ENCODE measurements around a stretch of chr1.

- PRO-cap: no peak
- RAMPAGE, long total RNA, 3 experiments: no peak in any of the 3 experiments
These were observed 151.5 kb downstream of the DISC1 start for GRCh38 chr1:231777799-231778711.

GRCh38 chr1:232415421-232415847, 214.5 kb downstream of the SIPA1L2 start:
- PRO-cap: no peak
- RAMPAGE, long total RNA, 3 experiments: no peak in any of the 3 experiments

GRCh38 chr1:232631152-232631651, 1.3 kb upstream of the SIPA1L2 start:
- PRO-cap: no peak
- RAMPAGE, long total RNA, 3 experiments: no peak in any of the 3 experiments

DNA sequence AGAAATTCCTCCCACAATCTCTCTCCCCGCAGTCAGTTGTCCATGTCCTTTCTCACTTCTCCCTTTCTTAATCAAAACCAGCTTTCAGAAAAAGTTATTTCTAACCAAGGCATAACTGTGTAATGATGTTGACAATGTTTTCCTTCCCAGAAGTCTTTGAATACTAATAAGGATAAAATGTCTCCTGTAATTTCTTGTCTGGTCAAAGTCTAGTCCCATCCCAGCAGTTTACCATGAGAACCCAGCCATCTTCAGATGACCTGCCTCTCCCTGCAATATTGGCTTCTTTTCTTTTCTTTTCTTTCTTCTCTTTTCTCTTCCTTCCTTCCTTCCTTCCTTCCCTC, 60.7 kb upstream of the SIPA1L2 start:
- PRO-cap: no peak
- RAMPAGE, long total RNA, 3 experiments: no peak in any of the 3 experiments

GRCh38 chr1:232900895-232901399, 49.5 kb upstream of the NTPCR start:
- PRO-cap: no peak
- RAMPAGE, long total RNA, 3 experiments: no peak in any of the 3 experiments

- PRO-cap: no peak
- RAMPAGE, long total RNA, 3 experiments: no peak in any of the 3 experiments
These were observed 479 bp downstream of the NTPCR start for GRCh38 chr1:232950952-232951228.

GRCh38 chr1:232982139-232983068, 32.0 kb downstream of the NTPCR start:
- PRO-cap: no peak
- RAMPAGE, long total RNA, 3 experiments: no peak in any of the 3 experiments

GRCh38 chr1:233657214-233658217, 43.6 kb downstream of the KCNK1 start:
- PRO-cap: no peak
- RAMPAGE, long total RNA, 3 experiments: no peak in any of the 3 experiments

DNA sequence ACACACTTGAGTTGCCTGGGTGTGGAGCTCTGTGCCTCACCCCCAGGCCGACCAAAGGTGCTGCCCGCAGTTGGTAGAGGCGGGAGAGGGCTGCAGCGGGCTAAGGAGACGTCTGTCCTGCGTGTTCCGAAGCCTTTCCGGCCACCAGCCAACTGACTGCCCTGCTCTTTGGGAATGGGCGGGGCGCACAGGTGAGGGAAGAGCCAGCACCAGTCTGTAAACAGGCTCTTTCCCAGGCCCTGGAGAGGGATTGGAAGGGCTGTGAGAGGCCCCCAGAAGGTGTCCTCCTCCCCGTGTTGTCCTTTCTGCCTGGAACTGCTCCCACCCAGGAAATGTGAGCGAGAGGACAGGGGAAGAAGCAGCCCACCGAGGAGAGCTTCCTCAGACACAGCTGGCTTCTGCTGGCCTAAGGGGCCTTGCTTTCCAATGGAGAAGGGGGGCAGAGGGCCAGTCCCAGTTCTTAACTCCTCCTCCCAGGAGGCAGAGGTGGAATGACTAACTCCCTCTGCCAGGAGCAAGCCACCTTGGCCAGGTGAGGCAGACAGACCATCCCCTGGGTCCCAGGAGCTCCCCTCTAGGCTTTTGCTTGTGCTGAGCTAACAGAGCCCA, 158.2 kb upstream of the COA6 start:
- PRO-cap: no peak
- RAMPAGE, long total RNA, 3 experiments: no peak in any of the 3 experiments

DNA sequence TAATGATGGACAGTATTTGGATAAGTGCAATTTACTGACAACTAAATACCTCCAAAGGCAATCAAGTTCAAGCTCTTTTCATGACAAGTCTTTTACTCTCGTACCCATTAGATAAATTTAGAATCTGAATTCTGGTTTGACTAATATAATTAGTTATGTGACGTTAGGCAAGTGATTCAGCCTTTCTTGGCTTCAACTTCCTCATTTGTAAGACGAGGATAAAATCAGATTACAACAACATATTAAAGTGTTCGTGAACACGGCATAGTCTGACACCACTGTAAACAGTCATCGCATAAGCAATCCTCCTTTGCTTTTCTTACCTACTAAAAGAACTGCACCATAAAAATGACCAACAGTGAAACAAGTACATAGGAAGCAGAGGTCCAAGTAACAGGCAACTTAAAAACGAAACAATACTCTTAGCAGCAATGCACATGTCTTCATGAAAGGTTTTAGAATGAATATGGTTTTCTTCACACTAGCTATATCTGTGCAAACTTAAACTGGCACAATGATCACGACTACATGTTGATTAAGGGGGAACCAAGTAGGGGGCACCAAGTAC, 25.7 kb downstream of the COA6 start:
- PRO-cap: no peak
- RAMPAGE, long total RNA, 3 experiments: no peak in any of the 3 experiments

- PRO-cap: bidirectional peak, plus-strand start at chr1:234532824, minus-strand start at chr1:234532529
- RAMPAGE, long total RNA, 3 experiments: no peak in any of the 3 experiments
These were observed 53.5 kb upstream of the TARBP1 start for GRCh38 chr1:234532384-234533051.

DNA sequence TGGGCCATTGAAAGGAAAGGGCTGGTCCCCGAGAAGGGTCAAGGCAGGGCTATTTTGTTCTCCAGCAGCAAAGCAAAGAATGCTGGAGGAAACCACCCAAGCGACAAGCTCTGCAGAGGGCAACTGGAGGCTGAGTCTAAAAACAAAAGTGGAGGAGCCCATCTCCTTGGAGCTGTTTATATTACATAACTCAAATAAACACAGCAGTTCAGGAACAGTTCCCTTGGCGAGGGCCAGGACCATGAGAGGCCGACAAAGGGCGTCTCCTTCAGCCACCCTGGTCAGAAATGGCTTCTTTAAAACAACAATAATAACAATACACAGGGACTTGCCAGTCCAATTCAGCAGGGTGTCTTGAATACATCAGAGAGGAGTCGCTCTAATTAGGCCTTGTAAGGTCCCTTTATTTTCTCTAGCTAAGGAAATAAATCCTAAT, 56.8 kb upstream of the TARBP1 start:
- PRO-cap: bidirectional peak, plus-strand start at position 214 of the sequence, minus-strand start at position 138 of the sequence
- RAMPAGE, long total RNA, 3 experiments: no peak in any of the 3 experiments

- PRO-cap: no peak
- RAMPAGE, long total RNA, 3 experiments: no peak in any of the 3 experiments
These were observed 57.7 kb upstream of the TARBP1 start for GRCh38 chr1:234536534-234537165.

DNA sequence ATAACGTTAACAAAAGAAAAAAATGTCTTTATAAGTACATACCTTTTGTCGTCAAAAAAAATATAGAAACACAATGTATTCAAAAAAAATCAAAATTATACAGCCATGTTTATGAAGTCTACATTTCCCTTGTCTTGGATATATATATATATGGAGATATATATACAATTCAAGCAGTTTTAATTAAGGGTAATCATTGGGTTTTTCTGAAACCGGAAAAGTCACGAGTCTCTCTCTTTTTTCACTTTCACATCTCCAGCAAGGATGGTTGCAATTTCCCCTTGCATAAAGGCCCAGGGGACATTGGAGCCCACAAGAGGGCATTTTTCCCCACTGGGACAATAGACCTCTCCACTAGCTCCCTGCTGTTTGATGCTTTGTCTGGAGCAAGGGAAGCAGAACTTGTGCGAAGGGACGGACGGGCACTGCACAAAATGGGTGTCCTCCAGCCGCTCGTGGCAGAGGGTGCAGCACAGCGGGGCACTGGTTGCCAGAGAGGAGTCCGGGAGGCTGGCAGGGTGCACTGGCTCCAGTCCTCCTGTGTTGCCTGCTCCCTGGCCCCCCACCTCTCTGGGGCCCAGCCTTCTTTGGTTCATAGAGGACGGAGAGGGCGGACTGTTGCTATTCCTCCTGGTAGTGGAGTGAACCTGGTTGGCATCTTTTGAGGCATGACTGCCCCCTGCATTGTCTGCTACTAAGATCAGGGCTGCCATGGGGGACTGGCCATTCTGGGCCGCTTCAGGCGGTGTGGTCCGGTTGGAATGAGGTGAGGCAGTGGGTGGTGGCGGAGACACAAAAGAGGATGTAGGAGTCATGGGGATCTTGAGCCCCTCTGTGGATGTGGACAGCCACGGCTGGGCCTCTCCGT, 2.8 kb downstream of the IRF2BP2 start:
- PRO-cap: no peak
- RAMPAGE, long total RNA, 3 experiments: no peak in any of the 3 experiments

GRCh38 chr1:234610244-234610665, 277 bp upstream of the IRF2BP2 start:
- PRO-cap: bidirectional peak, plus-strand start at chr1:234610275, minus-strand start at chr1:234610176
- RAMPAGE, long total RNA, 3 experiments: no peak in any of the 3 experiments

- PRO-cap: no peak
- RAMPAGE, long total RNA, 3 experiments: no peak in any of the 3 experiments
These were observed 9.8 kb upstream of the IRF2BP2 start for GRCh38 chr1:234619648-234620263.

GRCh38 chr1:234620301-234620593, 10.3 kb upstream of the IRF2BP2 start:
- PRO-cap: no peak
- RAMPAGE, long total RNA, 3 experiments: no peak in any of the 3 experiments

GRCh38 chr1:234715170-234716160, 105.5 kb upstream of the IRF2BP2 start:
- PRO-cap: no peak
- RAMPAGE, long total RNA, 3 experiments: no peak in any of the 3 experiments

GRCh38 chr1:234770064-234770665, 160.2 kb upstream of the IRF2BP2 start:
- PRO-cap: no peak
- RAMPAGE, long total RNA, 3 experiments: no peak in any of the 3 experiments

GRCh38 chr1:234851377-234852238, 241.6 kb upstream of the IRF2BP2 start:
- PRO-cap: no peak
- RAMPAGE, long total RNA, 3 experiments: no peak in any of the 3 experiments

Data from gastrocnemius medialis (tissue), 3 donors.